Bronchus (tissue), 1 donor: Measurements from ENCODE around the gene TMOD3.

- PRO-cap = no peak
Observed at GRCh38 chr15:50560896-50561457, 14.5 kb upstream of the USP50 start.

DNA sequence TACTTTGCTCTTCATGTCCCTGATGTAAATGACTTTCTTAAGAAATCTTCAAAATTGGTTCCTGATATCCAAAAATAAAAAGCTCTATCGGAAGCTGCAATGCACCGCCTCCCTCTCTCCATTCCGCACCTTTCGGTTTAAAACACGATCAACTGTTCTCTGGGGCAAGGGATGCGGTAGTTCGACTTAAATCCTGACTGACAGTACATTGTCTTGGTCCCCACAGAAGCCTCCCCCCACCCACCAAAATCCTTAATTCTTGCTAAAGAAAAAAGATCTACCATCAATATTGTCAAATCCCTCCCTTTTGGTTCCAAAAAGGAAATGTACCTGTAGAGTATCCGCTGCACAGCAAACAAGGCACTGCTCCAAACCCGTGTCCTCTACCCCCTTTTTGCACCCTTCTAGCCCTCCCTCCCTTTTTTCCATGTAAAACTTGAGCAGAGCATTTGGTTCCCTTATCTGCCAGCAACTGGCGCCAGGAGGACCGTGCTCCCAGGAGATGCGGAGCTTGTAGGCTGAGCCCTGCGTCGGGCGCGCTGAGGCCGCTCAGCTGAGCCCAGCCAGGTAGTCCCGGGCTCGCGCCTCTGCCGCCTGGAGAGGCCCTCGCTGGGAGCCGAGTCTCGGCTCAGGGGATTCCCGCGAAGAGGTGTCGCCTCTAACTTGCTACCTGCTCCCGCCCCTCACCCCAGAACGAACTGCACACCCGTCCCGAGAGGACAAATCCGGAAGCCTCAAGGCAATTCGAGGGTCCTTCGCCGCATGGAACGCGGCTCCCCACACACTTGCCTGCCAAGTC lies 727 bp downstream of the TRPM7 start:
- PRO-cap = bidirectional peak, plus-strand start at position 691 of the sequence, minus-strand start at position 589 of the sequence

- PRO-cap = no peak
Observed at GRCh38 chr15:50798711-50799028, 33.2 kb upstream of the SPPL2A start.

DNA sequence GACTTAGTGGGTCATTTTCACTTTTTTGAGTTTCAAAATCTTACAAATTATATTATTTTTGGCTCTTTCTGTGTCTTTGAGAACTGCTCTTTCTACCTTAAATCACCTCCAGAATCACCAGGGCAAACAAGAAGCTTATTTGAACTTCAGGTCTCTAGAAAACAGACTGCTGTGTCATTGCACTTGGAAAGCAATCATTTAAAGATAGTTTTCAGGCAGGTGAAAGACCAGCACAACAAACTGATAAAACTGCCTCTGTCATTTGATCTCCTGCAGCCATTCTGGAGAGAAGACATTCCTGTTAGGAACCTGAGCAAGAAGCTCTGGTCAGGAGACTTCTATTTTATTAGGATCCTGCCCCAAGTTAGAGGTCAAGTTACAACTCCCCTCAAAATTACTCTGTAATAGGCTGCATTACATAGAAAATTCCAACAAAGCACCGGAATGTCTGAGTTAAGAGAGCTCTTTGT lies 50.7 kb upstream of the AP4E1 start:
- PRO-cap = no peak

- PRO-cap = no peak
Observed at GRCh38 chr15:51302784-51303414, 35.5 kb downstream of the CYP19A1 start.

GRCh38 chr15:51829307-51830595 lies at the start of gene TMOD3:
Gene TMOD3, plus strand, starts transcription at chr15:51829653.
- PRO-cap = unidirectional peak, plus-strand start at chr15:51829682; unidirectional peak, plus-strand start at chr15:51829863

GRCh38 chr15:51852109-51852579 lies 22.7 kb downstream of the TMOD3 start:
- PRO-cap = no peak

DNA sequence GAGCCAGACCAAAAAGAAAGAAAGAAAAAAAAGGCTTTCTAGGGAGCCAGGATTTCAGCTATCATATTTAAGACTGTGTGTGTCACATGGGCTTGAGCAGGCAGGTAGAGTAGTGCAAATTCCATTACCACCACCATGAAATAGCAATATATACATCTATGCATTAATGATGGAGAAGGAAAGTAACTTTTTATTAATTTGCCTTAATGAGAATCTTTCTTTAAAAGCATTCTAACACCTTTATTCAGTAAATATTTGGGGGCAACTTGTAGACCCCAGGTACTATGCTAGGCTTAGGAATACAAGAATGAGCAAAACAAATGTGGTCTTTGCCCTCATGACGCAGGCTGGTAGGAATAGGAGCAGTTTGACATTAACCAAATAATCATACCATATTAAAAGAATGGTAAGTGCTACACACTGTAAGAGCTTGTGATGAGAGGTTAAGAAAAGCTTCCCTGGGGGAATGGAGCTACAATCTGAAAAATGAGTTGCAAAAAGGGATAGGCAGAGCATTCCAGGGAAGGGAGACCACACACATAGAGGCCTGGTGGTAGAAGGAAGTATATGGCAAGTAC lies 37.1 kb downstream of the TMOD3 start:
- PRO-cap = no peak

DNA sequence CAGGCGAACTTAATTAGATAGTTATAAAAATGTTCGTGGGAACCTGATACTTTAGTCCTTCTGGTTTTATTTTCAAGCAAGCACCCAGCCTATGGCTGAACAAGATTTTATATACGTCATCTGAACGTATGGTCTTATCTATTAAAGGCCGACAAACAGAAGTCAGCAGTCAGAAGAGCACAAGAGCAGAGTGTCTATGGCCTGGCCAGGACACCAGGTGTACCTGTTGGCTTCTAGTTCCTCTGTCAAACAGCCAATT lies 64.3 kb downstream of the LEO1 start:
- PRO-cap = unidirectional peak, plus-strand start at position 172 of the sequence

DNA sequence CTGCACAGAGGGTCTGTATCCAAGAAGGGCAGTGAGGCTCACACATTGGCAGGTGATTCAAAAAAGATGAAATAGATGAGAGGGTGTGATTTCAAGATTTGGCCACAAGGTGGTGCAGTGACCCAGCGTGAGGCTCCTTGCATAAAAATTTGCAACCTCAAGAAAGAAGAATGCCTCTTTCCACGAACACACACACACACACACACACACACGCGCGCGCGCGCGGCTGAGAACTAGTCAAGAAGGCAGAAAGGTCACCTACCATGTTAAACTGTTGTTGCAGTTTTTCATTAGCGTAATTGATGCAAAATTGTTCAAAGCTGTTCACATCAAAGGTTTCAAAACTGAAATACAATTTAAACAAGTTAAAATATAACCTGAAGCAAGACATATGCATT lies 39.2 kb downstream of the MYO5C start:
- PRO-cap = no peak

- PRO-cap = no peak
Observed at GRCh38 chr15:52262324-52262910, 33.2 kb downstream of the MYO5C start.

DNA sequence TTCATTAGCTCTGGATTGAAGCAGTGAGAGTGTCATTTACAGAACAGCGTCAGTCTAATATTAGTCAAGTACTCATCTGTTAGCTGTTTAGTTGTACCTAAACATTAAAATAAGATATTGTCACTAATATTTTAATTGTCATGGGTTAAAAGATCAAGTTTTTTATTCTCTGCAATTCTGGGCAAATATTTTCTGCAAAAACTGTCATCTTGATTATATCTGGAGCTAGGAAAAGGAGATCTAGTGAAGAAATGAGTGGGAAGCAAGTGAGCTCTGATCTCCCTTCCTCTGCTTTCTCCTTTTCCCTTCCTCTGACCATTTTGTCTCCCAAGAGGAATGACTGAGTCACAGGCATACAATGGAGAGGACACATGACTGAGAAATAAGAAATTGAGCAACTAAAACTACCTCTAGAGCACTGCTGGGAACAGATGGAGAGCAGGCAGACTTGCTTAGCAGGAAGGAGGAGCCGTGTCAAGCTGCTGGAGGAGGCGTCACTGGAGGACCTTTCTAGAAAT lies 66.8 kb upstream of the MYO5C start:
- PRO-cap = unidirectional peak, minus-strand start at position 313 of the sequence

DNA sequence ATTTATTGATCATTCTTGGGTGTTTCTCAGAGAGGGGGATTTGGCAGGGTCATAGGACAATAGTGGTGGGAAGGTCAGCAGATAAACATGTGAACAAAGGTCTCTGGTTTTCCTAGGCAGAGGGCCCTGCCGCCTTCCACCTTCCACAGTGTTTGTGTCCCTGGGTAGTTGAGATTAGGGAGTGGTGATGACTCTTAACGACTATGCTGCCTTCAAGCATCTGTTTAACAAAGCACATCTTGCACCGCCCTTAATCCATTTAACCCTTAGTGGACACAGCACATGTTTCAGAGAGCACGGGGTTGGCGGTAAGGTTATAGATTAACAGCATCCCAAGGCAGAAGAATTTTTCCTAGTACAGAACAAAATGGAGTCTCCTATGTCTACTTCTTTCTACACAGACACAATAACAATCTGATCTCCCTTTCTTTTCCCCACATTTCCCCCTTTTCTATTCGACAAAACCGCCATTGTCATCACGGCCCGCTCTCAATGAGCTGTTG lies 69.5 kb downstream of the MYO5A start:
- PRO-cap = no peak

DNA sequence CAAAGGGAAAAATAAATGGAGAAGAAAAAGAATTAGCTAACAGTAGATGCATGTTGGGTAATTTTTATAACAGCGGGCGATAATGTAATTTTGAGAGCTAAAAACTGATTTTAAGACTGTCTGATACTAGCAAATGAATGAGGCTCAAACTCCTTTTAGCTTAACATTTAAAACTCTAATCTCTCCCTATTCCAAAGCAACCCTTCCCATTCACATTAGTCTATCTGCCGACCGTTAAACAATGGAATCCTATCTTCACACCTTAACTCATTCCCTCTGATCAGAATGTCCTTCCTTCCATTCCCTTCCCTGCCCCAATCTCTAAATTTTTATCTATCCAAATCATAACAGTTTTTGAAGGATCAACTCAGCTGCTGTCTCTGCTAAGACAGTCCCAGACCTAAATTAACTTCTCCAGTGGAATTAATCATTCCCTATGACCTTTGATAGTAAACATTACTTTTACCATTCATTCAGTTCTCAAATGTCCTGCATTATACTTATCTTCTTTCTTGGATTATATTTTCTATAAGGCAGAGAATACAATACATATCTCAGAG lies 16.2 kb downstream of the ATOSA start:
- PRO-cap = no peak

GRCh38 chr15:52679583-52679771 lies 289 bp upstream of the ATOSA start:
- PRO-cap = no peak

GRCh38 chr15:52783793-52784326 lies 6.3 kb downstream of the ONECUT1 start:
- PRO-cap = no peak

GRCh38 chr15:52788600-52789775 lies 1.1 kb downstream of the ONECUT1 start:
- PRO-cap = no peak

DNA sequence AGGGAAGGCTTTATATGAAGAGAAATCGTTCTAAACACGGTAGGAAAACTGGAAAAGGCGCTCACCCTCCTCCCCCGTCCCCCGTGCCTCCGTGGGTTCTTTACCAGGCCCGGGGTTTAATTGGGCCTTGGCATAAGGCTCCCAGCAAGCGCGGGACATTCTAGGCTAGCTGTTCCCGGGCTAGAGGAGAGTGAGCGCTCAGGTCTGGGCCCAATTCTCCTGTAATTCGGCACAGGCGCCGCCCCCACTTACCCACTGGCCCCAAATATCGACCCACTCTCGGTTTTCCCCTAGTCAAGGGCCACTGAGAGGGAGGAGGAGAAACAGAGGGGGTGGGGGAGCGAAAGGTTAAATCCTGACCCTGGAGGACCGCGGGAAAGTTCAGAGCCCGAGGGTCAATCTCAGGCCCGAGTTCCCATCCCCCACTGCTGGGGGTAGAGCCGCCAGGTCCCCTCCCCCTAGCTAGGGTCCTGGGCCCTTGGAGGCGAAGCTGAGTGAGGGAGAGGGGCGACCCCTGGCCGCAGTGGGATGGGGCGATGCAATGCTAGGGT lies 8.4 kb upstream of the ONECUT1 start:
- PRO-cap = no peak

DNA sequence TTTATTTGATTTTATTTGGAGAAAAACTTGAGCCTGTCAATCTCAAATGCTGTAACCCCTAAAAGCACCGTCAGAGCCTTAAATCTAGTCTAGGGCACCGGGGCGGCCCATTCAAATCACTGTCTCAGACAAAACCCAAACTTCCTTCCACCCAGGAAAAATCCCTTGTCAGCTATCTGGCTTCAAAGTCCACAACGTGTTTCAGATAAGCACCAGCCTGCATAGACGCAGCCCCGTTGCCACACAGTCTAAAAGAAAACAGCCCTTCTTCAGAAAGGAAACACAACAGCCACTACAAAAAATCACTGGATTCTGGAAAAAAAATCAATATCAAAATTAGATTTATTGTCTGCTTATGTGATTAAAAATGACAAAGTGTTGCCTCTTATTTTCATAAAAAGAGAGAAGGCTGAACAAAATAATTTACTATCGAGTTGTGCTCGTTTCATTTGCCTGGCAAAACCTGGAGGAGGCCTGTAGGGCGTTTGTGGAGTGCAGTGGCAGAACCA lies 9.8 kb upstream of the ONECUT1 start:
- PRO-cap = no peak

DNA sequence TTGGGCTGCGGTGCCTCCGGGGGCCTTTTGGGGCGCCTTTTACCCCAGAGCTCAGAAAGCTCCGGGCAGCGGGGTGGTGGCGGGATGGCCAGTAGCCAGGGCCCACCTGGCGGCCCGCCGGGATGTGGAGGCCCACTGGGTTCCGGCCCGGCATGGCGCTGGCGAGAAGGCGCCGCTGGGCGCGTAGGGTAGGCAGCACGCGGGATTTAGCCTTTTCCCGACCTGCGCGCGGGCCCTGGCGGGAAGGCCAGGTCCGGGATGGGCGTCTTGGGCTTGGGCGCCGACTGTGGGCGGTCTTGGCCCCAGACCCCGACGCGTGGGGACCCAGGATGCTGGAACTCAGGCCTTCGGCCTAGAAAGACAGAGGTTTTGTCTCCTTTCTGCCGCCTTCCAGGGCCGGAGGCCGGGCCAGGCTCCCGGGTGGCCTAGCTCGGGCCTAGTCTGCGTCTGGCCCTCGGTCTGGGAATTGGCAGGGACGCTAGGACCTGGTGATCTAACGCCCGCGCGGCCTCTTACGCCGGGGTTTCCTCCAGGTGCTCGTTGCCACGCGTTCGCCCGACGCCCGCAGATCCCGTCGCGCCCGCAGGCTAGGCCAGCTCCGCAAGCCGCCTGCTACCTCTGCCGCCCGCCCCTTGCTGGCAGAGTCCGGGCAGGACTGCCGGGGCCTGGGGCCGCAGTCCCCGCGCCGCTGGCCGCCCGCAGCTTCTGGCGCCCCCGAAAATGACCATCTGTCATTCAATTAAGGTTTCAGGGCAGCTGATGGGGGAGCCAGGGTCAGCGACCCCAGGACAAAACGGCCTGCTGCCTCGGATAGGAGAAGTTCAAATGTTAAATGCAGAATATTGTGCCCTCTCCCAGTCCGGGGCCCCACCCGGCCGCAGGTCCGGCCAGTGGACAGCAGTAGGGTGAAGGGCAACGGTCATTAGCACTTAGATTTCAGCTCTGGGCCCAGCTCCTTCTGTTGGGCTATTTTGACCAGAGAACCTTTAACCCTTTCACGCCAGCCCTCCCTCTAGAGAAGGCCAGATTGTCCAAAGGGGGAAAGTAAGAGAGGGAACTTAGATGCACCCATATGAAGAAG lies 15.8 kb upstream of the ONECUT1 start:
- PRO-cap = no peak